ENCODE measurements around the genes B2M and C15orf48.

DNA sequence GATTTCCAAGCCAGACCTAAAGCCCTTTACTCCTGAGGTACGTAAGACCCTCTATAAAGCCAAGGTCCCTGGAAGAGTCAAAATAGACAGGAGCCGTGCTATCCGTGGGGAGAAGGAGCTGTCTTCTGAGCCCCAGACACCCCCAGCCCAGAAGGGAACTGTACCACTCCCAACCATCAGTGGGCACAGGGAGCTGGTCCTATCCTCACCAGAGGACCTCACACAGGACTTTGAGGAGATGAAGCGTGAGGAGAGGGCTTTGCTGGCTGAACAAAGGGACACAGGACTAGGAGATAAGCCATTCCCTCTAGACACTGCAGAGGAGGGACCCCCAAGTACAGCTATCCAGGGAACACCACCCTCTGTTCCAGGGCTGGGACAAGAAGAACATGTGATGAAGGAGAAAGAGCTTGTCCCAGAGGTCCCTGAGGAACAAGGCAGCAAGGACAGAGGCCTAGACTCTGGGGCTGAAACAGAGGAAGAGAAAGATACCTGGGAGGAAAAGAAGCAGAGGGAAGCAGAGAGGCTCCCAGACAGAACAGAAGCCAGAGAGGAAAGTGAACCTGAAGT lies 5.5 kb downstream of the MAP1A start:
- PRO-cap, result no peak
CAGE:
- cytosol, long polyA plus RNA, result no peak
- long polyA plus RNA, result no peak
- nucleus, long polyA plus RNA, result no peak

DNA sequence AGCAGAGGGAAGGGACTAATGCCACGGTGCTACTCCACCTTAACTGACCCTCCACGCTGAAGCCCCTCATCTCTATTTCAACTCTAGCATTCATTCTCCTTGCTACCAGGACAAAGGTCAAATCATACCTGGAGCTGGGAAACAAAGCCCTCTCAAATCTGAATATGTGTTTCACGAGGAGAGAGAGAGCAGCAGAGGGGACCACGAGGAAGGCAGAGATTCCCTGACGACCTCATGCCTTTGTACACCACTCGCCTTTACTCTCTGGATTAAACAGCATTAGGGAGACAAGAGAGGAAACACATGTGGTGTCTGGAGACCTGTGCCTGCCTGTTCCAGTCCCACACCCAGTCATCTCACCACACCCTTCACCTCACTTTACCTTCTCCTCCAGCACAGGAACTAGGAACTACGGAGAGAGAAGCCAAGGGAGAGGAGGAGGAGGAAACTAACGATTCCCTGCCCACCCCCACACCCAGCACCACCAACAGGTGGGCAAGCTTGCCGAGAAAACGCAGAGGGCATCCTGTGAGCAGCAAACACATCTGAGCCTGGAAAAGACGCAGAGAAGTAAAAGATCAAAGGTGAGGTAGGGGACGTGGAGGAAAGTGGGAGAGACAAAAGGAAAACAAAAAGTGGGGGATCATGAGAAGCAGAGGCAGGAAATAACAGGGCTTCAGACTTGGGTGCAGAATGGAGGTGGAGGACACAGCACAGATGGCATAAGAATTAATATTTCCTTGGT lies 967 bp upstream of the CKMT1B start:
- PRO-cap, result no peak
CAGE:
- cytosol, long polyA plus RNA, result no peak
- long polyA plus RNA, result no peak
- nucleus, long polyA plus RNA, result no peak

DNA sequence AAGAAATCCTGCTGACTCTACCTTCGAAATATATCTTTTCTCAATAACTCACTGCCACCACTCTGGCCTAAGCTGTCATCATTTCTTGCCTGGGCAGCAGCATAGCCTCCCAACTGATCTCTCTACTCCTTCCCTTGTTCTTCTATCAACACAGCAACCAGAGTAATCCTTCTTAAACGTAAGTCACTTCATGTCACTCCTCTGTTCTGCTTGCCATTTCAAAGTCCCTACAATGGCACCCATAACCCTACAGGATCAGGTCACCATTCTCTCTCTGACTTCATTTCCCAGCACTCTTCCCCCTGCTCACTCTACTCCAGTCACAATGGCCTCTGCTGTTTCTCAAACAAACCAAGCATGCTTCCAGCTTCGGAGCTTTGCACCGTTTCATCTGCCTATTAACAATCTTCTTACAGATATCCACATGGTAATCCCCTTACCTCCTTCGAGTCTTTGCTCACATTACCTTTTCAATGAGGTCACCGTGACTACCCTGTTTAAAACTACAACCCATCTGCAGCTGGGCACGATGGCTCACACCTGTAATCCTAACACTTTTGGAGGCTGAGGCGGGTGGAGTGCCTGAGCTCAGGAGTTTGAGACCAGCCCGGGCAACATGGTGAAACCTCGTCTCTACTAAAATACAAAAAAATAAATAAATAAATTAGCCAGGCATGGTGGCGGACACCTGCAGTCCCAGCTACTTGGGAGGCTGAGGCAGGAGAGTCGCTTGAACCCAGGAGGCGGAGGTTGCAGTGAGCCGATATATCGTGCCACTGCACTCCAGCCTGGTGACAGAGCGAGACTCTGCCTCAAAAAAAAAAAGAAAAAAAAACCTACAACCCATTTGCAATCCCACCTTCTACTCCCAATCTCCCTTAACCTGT lies 14.8 kb upstream of the STRC start:
- PRO-cap, result no peak
CAGE:
- cytosol, long polyA plus RNA, result no peak
- long polyA plus RNA, result no peak
- nucleus, long polyA plus RNA, result no peak

DNA sequence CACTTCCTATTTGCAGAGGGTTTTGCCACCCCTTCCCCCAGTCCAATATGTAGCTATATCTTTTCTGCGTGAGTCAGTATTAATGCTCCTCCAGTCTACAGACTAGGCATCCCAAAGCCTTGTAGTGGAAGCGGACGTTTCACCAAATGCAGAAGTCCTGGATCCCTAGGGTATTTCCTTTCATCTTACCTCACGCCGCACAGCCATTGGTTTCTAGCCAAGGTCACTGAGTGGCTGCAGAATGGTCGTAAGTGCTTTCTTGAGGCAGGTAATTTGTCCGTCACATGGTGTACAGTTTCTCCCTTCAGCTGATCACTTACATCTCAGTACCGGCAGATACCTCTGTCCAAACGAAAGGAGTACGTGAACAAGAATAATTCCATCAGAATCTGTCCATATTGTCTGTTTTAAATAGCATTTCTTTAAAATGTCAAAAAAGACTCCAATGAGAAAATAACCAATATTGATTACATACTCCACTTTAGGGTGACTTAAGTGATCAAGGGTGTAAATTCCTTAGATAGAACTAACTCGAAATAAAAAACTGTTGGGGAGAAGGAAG lies 801 bp downstream of the PDIA3 start:
- PRO-cap, result unidirectional peak, minus-strand start at position 147 of the sequence
CAGE:
- cytosol, long polyA plus RNA, result no peak
- long polyA plus RNA, result no peak
- nucleus, long polyA plus RNA, result no peak

- PRO-cap, result no peak
CAGE:
- cytosol, long polyA plus RNA, result no peak
- long polyA plus RNA, result no peak
- nucleus, long polyA plus RNA, result no peak
Measured at GRCh38 chr15:43769817-43770281, 6.9 kb downstream of the ELL3 start.

DNA sequence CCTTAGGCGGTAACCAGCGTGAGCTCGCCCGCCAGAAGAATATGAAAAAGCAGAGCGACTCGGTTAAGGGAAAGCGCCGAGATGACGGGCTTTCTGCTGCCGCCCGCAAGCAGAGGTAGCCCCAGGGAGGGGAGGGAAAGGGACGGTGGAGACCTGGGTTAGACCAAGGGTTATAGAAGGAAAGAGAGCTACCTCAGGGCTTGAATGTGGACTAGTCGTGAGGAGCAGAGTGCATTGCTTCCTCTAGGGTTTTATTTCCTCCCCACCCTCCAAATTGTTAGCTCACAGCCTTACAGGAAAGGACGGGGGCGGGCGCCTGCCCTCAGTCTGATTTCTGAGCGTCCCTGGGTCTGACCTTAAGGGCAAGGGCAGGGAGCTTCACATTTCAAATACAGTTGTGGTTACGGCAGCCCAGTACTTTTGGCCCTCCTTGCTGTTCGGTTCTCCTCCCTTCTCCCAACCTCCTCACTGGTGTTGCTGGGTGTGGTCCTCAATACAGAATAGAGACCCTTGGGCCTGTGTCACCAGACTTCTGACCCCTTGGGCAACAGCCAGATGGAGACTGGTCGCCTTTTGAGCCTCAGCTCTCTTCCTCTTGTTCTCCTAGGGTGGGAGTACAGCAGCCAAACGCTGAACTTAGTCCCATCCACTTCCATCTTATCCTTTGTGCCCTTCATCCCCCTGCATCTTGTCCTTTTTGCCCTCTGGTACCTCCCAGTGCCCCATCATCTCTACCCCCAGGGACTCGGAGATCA lies 1.0 kb downstream of the SERF2 start:
- PRO-cap, result no peak
CAGE:
- cytosol, long polyA plus RNA, result no peak
- long polyA plus RNA, result no peak
- nucleus, long polyA plus RNA, result no peak

GRCh38 chr15:43913384-43913939 lies 86.7 kb downstream of the WDR76 start:
- PRO-cap, result no peak
CAGE:
- cytosol, long polyA plus RNA, result no peak
- long polyA plus RNA, result no peak
- nucleus, long polyA plus RNA, result no peak

DNA sequence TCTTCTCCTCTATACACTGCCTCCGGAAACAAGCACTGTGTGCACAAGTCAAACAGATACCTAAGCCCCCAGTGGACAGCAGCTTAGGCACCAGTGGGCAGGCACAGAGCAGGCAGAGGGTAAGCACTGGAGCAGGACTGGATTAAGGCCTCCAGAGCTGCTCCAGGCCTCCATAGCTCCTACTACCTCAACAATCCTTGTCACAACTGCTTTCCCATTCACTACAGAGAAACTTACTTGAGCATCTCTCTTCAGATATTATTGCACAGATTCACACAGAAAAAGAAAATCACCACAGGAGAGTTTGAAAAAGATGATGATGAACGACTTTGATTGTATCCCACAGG lies 157.5 kb downstream of the WDR76 start:
- PRO-cap, result no peak
CAGE:
- cytosol, long polyA plus RNA, result no peak
- long polyA plus RNA, result no peak
- nucleus, long polyA plus RNA, result no peak

DNA sequence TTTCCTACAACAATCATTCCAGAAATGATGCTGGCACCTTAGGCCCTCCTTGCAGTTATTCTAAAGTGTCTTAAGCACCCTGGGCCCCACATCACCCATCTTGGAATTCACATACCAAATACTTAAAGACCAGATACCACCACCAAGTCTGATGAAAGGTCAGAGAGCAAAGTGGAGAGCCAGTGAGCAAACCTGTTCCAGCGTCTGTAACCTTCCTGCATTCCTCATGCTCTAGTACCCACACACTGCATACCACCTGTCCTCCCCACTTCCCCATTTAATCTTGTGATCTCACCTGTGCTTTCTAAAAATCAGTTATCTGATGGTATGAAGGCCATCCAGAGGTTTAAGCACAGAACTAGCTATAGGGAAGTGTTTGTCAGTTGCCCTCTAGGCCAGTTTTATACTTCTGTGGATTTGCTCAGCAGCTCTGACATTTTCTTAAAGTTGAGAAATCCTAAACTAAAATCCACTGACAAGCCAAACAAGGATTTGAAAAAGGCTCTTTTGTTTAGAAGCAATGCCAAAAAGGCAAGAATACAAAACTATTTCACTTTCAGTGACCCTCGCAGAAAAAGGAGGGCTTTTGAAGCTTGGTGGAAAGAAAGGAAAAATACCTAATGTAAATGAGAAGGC lies 7.2 kb upstream of the SPG11 start:
- PRO-cap, result no peak
CAGE:
- cytosol, long polyA plus RNA, result no peak
- long polyA plus RNA, result no peak
- nucleus, long polyA plus RNA, result no peak

DNA sequence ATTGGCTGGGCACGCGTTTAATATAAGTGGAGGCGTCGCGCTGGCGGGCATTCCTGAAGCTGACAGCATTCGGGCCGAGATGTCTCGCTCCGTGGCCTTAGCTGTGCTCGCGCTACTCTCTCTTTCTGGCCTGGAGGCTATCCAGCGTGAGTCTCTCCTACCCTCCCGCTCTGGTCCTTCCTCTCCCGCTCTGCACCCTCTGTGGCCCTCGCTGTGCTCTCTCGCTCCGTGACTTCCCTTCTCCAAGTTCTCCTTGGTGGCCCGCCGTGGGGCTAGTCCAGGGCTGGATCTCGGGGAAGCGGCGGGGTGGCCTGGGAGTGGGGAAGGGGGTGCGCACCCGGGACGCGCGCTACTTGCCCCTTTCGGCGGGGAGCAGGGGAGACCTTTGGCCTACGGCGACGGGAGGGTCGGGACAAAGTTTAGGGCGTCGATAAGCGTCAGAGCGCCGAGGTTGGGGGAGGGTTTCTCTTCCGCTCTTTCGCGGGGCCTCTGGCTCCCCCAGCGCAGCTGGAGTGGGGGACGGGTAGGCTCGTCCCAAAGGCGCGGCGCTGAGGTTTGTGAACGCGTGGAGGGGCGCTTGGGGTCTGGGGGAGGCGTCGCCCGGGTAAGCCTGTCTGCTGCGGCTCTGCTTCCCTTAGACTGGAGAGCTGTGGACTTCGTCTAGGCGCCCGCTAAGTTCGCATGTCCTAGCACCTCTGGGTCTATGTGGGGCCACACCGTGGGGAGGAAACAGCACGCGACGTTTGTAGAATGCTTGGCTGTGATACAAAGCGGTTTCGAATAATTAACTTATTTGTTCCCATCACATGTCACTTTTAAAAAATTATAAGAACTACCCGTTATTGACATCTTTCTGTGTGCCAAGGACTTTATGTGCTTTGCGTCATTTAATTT lies at the start of gene B2M:
TSS of gene B2M (plus strand) at position 50 of the 894 bp plus-strand sequence.
- PRO-cap, result bidirectional peak, plus-strand start at position 50 of the sequence, minus-strand start outside the sequence
CAGE:
- cytosol, long polyA plus RNA, result start-site peak on the plus strand centred at position 80 of the sequence, 114 bp wide, 10,900 and 9,377 reads in 2 replicates
- long polyA plus RNA, result start-site peak on the plus strand centred at position 56 of the sequence, 23 bp wide, 5,057 and 3,839 reads in 2 replicates
- nucleus, long polyA plus RNA, result start-site peak on the plus strand centred at position 60 of the sequence, 36 bp wide, 11,324 and 3,226 reads in 2 replicates

DNA sequence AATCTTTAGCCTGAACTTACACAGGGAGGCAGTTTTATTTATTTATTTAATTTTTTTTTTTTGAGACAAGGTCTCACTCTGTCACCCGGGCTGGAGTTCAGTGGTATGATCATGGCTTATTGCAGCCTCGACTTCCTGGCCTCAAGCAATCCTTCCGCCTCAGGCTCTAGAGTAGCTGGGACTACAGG lies 8.5 kb downstream of the B2M start:
- PRO-cap, result no peak
CAGE:
- cytosol, long polyA plus RNA, result no peak
- long polyA plus RNA, result no peak
- nucleus, long polyA plus RNA, result no peak

DNA sequence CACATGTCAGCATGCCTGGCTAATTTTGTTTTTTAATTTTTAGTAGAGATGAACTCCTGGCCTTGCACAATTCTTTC lies 8.6 kb downstream of the B2M start:
- PRO-cap, result no peak
CAGE:
- cytosol, long polyA plus RNA, result no peak
- long polyA plus RNA, result no peak
- nucleus, long polyA plus RNA, result no peak

- PRO-cap, result no peak
CAGE:
- cytosol, long polyA plus RNA, result no peak
- long polyA plus RNA, result no peak
- nucleus, long polyA plus RNA, result no peak
Measured at GRCh38 chr15:44727367-44727872, 8.9 kb upstream of the TRIM69 start.

DNA sequence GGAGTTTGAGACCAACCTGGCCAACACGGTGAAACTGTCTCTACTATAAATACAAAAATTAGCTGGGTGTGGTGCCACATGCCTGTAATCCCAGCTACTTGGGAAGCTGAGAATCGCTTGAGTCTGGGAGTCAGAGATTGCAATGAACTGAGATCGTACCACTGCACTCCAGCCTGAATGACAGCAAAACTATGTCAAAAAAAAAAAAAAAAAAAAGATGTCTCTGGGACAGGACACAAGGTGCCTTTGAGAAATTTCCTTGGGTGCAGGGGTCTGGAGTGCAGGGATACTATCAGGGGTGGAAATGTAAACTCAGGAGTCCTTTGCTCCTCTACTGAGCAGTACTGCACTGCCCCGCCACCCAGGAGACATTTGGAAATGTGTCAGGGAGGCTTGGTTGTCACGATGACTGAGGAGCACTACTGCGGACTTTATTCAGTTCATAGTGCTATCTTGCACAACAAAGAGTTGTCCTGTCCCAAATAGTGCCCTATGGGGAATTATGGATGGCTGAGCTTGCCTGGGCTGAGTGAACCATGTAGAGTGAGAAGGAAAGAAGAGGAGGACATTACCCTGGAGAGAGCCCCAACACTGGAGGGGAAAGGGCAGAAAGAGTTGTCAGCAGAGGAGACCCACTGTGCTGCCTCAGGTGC lies 2.6 kb downstream of the SORD start:
- PRO-cap, result no peak
CAGE:
- cytosol, long polyA plus RNA, result no peak
- long polyA plus RNA, result no peak
- nucleus, long polyA plus RNA, result no peak

GRCh38 chr15:45253254-45253810 lies 1.3 kb downstream of the SLC28A2 start:
- PRO-cap, result no peak
CAGE:
- cytosol, long polyA plus RNA, result no peak
- long polyA plus RNA, result no peak
- nucleus, long polyA plus RNA, result no peak

GRCh38 chr15:45346021-45346658 lies 32.2 kb downstream of the GATM start:
- PRO-cap, result no peak
CAGE:
- cytosol, long polyA plus RNA, result no peak
- long polyA plus RNA, result no peak
- nucleus, long polyA plus RNA, result no peak

DNA sequence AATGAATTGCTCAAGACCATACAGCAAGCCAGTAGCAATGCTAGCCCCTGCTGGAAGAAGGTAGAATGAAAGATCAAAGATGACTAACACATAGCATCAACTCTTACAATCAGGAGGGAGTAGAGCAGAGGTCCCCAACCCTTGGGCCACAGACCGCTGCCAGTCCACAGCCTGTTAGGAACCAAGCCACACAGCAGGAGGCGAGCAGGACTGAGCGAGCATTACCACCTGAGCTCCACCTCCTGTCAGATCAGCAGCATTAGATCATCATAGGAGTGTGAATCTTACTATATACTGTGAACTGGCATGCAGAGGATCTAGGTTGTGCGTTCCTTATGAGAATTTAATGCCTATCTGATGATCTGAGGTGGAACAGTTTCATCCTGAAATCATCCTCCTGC lies 8.2 kb upstream of the SPATA5L1 start:
- PRO-cap, result no peak
CAGE:
- cytosol, long polyA plus RNA, result no peak
- long polyA plus RNA, result no peak
- nucleus, long polyA plus RNA, result no peak

GRCh38 chr15:45430179-45430945 lies at the start of gene C15orf48:
Gene C15orf48 (plus strand): TSS chr15:45430610.
- PRO-cap, result no peak
CAGE:
- cytosol, long polyA plus RNA, result no peak
- long polyA plus RNA, result no peak
- nucleus, long polyA plus RNA, result no peak

DNA sequence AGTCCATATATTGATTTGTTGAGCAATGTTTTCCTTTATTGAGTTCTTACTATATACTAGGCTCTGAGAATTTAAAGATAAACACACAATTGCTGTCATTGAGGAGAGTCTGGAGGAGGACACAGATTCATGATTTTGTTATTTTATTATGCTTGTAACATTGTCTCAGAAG lies 19.1 kb downstream of the C15orf48 start:
- PRO-cap, result no peak
CAGE:
- cytosol, long polyA plus RNA, result no peak
- long polyA plus RNA, result no peak
- nucleus, long polyA plus RNA, result no peak

GRCh38 chr15:45521552-45521858 lies 1.1 kb downstream of the SLC30A4 start:
- PRO-cap, result no peak
CAGE:
- cytosol, long polyA plus RNA, result no peak
- long polyA plus RNA, result no peak
- nucleus, long polyA plus RNA, result no peak